Skeletal muscle satellite cell (primary cell): ENCODE results near the genes RUNX1 and CLDN14.

DNA sequence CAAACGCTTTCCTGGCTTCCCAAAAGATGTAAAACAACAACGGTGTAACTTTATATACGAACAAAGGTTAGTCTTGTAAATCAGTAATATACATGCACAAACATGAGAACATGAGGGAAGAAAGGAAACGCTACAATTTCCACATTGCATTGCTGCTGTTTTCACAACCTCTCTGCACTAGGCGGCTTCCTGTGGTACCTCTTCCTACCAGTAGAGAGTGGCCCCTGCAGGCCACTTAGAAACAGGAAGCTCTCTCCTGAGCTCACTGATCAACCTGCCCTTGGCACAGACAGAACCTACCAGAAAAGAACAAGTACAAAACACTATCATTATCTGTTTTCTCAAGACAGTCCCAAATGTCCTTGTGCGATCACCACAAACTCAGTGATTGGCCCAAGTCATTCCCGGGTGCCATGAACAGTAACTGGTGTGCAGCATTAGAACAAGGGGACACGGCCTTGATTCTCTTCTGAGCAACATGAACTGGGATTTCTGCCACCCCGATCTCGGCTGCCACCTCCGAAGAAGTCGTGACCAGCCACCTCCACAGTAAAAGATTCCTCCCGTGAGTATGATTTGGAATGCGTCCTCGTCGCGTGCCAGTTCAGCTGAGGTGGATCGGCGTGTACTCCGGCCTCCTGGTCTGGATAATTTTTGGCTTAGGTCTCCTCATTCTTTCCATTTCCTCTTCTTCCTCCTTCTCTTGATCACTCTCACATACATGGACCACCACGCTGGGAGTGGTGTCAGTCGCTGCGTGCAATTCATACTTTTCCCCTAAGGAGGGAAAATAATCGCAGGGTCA, 5.7 kb upstream of the KCNE1 start:
- CAGE, long polyA plus RNA = no peak

- CAGE, long polyA plus RNA = no peak
Measured at GRCh38 chr21:34736798-34737422, 68.1 kb downstream of the CLIC6 start.

DNA sequence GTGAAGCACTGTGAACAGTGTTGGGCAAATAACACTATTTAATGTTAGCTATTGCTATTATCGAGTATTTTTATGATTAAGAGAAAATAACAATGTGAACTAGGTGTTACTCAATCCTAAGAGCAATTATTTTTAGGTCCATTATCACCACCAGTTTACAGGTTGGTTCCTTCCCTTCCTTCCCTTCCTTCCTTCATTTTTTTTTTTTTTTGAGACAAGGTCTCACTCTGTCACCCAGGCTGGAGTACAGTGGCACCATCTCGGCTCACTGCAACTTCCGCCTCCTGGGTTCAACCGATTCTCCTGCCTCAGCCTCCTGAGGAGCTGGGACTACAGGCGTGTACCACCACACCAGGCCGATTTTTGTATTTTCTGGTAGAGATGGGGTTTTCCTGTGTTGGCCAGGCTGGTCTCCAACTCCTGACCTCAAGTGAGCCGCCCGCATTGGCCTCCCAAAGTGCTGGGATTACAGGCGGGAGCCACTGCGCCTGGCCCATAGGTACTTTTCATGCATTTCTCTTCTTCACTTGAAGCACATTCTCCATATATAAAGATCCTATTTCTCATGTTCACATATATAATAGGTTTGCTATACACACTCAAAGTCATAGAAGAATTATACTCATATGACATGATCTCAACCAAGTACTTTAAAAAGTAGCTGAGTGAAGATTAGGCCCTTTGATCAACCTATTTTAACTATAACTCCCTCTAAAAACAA, 185.0 kb downstream of the CLIC6 start:
- CAGE, long polyA plus RNA = no peak

- CAGE, long polyA plus RNA = no peak
Measured at GRCh38 chr21:34885812-34886632, 163.1 kb downstream of the RUNX1 start.

DNA sequence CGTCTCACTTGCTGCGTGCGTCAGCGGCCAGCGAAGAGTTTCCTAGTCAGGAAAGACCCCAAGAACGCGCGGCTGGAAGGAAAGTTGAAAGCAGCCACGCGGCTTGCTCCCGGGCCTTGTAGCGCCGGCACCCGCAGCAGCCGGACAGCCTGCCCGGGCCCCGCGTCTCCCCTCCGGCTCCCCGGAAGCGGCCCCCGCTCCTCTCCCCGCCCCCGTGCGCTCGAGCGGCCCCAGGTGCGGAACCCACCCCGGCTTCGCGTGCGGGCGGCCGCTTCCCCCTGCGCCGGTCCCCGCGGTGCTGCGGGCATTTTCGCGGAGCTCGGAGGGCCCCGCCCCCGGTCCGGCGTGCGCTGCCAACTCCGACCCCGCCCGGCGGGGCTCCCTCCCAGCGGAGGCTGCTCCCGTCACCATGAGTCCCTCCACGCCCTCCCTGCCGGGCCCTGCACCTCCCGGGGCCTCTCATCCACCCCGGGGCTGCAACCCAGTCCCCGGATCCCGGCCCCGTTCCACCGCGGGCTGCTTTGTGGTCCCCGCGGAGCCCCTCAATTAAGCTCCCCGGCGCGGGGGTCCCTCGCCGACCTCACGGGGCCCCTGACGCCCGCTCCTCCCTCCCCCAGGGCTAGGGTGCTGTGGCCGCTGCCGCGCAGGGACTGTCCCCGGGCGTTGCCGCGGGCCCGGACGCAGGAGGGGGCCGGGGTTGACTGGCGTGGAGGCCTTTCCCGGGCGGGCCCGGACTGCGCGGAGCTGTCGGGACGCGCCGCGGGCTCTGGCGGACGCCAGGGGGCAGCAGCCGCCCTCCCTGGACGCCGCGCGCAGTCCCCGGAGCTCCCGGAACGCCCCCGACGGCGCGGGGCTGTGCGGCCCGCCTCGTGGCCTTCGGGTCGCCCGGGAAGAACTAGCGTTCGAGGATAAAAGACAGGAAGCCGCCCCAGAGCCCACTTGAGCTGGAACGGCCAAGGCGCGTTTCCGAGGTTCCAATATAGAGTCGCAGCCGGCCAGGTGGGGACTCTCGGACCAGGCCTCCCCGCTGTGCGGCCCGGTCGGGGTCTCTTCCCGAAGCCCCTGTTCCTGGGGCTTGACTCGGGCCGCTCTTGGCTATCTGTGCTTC, 159.3 kb downstream of the RUNX1 start:
- CAGE, long polyA plus RNA = no peak

DNA sequence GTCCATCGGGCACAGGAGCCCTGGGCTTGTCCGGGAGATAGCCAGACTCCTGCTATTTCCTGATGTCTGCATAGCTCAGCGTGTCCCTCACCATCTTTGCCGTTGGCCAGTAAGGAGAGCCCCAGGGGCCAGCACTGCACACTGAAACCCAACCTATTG, 2.3 kb downstream of the RUNX1 start:
- CAGE, long polyA plus RNA = no peak

- CAGE, long polyA plus RNA = no peak
Measured at GRCh38 chr21:35048648-35049758, at the start of gene RUNX1. RUNX1 (minus strand) TSS chr21:35049302.

- CAGE, long polyA plus RNA = no peak
Measured at GRCh38 chr21:35052936-35053238, 3.8 kb upstream of the RUNX1 start.

DNA sequence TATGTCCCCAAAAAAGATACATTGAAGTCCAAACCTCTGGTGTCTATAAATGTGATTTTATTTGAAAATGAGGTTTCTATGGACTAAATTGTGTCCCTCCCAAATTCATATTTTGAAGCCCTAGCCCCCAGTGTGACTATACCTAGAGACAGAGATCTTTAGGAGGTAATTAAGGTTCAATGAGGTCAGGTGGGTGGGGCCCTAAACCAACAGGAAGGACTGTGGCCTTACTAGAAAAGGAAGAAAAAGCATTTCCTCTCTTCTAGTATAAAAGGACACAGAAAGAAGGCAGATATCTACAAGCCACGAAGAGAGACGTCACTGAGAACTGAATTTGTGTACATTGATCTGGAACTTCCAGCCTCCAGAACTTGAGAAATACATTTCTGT, 123.1 kb upstream of the RUNX1 start:
- CAGE, long polyA plus RNA = no peak

DNA sequence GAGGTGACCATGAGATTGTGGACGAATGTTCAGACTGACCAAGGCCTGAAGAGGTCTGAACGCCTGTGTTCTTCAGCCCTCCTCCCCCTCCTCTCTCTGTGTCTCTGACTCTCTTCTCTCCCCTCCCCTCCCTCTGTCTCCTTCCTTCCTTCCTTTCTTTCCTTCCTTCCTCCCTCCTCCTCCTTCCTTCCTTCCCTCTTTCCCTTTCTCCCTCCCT, 157.3 kb upstream of the RUNX1 start:
- CAGE, long polyA plus RNA = no peak

- CAGE, long polyA plus RNA = no peak
Measured at GRCh38 chr21:35427568-35428038, 378.5 kb upstream of the RUNX1 start.

GRCh38 chr21:35528471-35529180, 479.5 kb upstream of the RUNX1 start:
- CAGE, long polyA plus RNA = no peak

DNA sequence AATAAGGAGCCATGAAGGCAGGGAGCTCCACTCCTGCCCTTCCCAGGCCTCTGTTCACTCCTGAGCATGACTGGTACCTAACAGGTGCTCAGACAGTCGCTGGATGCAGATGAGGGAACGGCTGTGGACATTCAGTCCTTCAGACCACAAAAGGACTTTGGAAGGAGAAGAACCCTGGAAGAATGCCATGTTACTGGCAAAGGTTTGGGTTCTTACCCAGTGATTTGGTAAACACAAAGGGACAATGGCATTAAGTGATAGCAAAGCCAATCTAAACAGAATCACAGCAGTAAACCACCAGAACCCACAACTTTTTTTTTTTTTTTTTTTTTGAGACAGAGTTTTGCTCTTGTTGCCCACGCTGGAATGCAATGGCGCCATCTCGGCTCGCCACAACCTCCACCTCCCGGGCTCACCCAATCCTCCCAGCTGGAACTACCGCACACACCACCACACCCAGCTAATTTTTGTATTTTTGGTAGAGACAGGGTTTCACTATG, 7.6 kb upstream of the CBR3 start:
- CAGE, long polyA plus RNA = no peak

DNA sequence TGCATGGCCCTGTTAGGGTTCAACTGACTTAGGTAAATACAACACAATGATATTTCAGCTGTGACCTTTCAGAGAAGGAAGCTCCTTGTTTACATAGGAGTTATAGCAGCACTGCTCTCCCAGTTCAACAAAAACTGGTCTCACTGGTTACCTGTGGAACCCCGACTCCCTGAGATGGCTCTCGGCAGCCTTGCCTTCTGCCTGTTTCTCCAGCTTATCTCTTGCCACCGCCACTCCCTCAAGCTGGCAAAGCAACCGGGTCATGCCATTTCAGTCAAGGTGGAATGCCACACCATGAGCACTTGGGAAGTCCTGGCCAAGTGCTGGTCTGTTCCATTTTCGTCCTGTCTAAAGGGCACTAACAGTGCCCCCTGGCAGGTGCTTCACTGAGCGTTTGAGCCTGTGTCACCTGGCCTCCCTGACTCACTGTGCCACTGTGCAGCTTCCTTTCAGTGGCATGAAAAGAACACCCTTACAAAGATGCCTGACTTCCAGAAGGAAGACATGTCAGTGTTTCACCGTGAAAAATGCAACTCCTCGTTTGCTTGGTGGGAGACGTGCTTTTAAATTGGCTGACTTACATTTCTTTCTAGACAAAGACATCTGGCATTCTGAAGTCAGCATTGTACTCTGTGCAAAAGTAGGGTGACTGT, 31.7 kb downstream of the DOP1B start:
- CAGE, long polyA plus RNA = no peak

DNA sequence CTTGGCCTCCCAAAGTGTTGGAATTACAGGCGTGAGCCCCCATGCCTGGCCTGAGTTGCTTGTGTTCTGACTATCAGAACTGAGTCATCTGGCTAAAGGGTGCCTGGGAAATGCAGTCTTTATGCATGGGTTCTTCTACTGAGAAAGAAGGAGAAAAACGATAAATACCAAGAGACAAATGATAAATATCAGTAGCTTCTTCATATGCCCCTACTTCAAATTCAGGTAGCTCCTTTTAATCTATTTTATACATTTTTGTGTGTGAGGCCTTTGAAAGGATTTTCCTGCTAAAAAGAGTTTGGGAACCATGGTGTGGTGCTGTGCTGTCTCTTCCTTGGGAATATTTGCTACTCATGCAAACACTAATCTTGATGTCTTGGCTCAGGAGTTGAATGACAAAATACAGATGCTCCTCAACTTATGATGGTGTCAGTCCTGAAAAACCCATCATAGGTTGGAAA, 14.2 kb upstream of the CHAF1B start:
- CAGE, long polyA plus RNA = no peak

DNA sequence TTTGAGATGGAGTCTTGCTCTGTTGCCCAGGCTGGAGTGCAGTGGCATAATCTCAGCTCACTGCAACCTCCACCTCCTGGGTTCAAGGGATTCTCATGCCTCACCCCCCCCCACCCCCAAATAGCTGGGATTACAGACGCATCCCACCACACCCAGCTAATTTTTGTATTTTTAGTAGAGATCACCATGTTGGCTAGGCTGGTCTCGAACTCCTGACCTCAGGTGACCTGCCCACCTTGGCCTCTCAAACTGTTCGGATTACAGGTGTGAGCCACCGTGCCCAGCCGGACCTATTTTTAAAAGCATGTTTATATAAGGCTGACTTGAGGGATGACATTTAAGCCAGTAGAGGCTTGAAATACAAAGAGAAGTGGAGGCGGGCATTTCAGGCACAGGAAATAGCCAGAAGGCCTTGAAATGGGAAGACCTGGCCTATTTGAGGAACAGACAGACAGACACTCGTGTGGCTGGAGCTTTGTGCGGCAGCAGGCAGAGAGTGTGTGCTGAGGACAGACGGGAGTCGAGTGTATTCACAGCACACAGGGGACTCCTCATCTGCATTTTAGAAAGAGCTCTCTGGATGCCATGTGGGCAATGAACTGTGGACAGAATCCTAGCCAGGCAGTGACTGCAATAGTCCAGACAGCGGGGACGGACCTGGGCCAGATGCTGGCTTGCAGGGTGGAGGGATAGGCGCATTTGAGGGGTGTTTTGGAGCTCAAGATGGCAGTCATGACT, 43.4 kb downstream of the CHAF1B start:
- CAGE, long polyA plus RNA = no peak

DNA sequence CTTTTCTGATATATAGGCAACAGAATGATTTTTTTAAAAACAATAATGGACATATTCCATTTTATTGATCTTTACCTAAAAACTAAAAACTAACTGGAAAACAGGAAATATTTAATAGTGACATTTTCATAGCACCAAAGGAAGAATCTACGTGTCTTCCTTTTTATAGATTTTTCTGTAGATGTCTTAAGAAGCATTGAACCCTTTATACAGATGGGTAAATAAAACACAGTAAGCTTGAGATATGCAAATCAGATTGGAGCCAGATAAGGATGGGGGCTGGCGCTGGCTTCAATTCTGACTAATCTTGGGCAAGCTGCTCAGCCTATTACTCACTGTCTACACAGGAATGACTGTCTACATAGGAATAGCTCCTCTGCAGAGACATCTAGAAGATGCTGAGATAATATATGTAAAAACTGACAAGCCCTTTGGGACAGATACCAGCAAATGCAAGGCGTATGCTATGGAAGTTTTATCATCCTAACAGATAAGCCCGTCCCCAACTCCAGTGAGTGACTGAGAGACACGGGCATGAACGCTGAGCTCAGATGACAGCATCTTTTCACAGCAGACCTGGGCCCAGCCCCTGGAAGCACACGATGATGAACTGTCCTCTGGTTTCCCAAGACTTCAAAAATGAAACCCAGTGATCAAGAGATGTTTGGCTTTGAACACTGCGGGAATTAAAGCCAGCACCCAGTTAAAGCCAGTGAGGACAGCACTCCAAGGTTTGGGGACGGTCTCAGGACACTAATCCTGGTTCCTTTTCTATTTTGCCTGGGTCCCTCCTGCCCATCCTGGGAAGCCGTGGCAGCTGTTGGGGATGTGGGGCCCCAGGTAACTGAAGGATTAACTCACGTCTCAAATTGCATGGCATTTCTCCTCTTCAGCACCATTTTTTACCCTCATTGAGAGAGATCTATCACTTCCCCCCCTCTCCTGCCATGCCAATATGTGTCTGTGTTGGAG, 1.6 kb downstream of the CLDN14 start:
- CAGE, long polyA plus RNA = no peak

GRCh38 chr21:36479908-36480718, at the start of gene CLDN14:
CLDN14 (minus strand) TSS chr21:36480122.
- CAGE, long polyA plus RNA = no peak

- CAGE, long polyA plus RNA = no peak
Measured at GRCh38 chr21:36747381-36748695, 48.9 kb downstream of the SIM2 start.

DNA sequence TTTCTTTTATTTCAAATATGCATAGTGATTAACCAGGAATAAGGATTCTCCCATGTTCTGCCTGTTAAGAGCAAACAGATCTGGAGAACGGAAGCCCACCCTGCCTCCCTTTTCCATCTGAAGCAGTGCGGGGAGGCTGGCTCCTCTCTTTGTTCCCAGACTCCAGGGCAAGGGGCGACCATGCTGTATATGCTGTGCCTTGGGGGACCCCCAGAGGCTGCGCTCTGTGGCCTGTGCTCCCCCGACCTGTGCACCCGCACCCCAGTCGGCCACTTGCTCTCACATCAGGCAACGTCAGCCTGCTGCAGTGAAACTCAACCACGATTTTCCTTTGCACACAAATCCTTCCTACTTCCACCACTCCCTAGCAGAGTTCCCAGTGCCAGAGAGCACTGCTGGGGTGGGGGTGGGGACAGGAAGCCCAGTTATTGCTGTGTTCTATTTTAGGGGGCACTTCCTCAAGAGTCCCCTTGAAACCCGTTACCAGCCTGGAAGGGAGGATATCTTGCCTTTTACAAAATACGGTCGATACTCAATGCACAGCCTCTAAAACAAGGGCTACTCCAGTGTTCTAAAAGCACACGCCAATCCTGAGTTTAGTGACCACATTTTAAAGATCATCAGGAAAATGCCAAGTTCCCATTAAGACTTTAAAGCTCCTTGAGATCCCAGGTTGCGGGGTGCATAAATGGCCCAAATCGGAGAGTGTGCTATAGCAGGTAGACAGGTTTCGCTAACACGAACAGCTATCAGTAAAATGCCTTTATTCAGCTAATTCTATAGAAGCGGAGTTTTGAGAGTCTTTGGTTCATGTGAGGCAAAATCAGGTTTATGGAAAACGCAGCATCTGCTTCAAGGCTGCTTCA, 52.6 kb downstream of the SIM2 start:
- CAGE, long polyA plus RNA = no peak